Mesangial cell (primary cell): Measurements from ENCODE around the genes BBS4, STOML1 and PML.

- RAMPAGE, long total RNA, result no peak
These were observed 33.6 kb downstream of the MYO9A start for GRCh38 chr15:72084148-72085015.

- RAMPAGE, long total RNA, result no peak
These were observed 1.4 kb downstream of the MYO9A start for GRCh38 chr15:72116526-72117034.

- RAMPAGE, long total RNA, result no peak
These were observed 14.8 kb upstream of the CELF6 start for GRCh38 chr15:72334601-72335300.

GRCh38 chr15:72509408-72509957, 35.4 kb downstream of the ARIH1 start:
- RAMPAGE, long total RNA, result no peak

- RAMPAGE, long total RNA, result no peak
These were observed 17.7 kb upstream of the GOLGA6B start for GRCh38 chr15:72636677-72637331.

- RAMPAGE, long total RNA, result no peak
These were observed 445 bp downstream of the HIGD2B start for GRCh38 chr15:72685502-72685972.

GRCh38 chr15:72685973-72686887, at the start of gene BBS4:
Gene BBS4 (plus strand): TSS chr15:72686207.
- RAMPAGE, long total RNA, result start-site peak on the plus strand at chr15:72686201-72686212, 84 reads

DNA sequence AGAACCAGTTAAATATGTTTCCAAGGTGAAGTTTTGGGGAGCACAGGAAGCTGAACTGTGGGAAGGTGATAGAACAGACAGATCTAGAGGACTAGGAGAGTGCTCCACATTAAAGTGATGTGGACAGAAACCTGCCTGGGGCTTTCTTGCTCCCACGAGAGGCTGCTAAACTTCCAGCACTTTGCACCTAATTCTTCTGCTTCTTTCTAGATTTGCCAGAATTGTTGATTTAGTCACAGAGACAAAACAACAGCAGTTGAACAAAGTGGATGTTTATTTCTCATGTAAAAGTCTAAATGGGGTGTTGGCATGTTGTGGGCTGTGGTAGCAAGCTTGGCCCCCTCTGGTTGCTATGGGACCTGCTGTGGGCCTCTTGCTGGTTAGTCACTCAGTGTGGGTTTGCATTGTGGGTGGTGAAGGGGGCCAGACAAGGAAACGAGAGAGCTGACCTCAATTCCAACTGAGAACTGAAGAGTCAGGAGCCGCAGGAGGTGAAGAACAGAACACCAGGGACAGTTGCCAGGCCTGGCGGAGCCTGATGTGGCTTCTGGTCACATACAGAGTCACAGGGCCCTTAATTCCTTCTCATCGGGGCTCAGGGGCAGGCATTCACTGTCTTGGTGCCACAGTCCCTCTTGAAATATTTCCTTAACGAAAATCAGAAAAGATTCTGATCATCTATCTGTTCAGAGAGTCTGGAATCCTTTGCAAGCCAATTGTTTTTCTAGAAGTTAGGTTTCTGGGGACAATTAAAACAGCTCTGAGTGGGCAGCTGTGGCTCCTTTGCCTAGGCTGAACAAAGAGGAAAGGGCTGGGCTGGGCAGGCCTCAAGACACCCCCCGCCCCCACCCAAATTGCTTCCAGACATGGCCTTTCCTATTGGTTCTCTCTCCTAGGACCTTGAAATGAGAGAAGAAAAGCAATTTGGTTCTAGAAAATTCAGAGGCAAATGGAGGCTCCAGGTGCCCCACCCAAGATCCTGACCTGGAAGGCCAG, 1.9 kb upstream of the ADPGK start:
- RAMPAGE, long total RNA, result no peak

DNA sequence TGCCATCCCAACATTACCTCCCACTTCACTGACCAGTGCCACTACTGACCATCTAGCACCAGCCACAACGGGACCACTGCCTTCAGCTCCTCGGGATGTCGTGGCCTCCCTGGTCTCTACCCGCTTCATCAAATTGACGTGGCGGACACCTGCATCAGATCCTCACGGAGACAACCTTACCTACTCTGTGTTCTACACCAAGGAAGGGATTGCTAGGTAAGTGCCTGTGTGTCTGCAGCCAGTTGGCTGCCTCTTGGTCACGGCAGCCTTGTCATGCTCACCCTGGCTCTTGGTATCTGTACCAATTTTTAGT, 132.5 kb downstream of the HCN4 start:
- RAMPAGE, long total RNA, result no peak

GRCh38 chr15:73727605-73728027, 25.5 kb downstream of the INSYN1 start:
- RAMPAGE, long total RNA, result no peak

DNA sequence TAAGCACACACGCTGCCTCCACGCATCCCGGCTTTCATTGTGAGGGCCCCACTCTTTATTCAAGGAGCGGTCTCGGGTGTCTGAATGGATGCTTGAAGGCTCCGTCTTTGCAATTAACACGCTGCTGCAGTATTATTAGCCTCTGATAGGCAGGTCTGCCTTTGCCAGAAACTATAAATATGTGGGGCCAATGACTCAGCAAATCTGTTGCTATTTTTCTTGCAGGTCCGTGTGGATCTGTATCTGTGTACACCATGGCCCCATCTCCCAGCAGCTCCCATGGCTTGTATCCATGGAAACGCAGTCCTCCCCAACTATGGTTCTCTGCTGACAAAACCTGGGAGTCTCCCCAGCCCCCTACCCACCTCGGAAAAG, 21.6 kb upstream of the INSYN1 start:
- RAMPAGE, long total RNA, result no peak

- RAMPAGE, long total RNA, result no peak
These were observed 47.6 kb upstream of the INSYN1 start for GRCh38 chr15:73800508-73801416.

DNA sequence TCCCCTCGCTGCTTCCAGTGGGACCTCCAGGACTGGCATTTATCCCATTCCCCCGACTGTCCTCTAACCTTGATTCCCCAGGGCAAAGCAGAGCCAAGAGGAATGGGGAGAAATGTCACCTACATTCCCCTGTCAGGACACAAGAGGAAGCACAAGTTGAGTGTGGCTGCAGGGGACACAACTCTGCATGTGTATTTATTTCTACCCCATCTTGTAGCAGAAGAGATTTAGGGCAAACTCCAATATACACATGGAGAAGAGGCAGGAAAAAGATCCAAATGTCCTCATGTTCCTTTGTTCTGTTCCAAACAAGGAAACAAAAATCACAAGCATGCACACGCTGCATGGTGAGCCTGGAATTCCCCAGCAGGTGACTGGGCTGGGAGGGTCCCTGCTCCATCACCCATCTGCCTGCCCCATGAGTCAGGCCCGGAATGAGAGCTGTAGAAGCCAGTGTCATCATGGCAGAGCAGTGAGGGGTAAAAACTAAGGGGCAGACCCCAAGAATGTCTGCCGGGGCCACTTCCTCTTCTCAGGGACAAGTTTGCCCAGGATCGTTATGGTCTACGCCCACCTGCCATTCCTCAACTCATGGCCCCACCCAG, 4.1 kb downstream of the STOML1 start:
- RAMPAGE, long total RNA, result no peak

DNA sequence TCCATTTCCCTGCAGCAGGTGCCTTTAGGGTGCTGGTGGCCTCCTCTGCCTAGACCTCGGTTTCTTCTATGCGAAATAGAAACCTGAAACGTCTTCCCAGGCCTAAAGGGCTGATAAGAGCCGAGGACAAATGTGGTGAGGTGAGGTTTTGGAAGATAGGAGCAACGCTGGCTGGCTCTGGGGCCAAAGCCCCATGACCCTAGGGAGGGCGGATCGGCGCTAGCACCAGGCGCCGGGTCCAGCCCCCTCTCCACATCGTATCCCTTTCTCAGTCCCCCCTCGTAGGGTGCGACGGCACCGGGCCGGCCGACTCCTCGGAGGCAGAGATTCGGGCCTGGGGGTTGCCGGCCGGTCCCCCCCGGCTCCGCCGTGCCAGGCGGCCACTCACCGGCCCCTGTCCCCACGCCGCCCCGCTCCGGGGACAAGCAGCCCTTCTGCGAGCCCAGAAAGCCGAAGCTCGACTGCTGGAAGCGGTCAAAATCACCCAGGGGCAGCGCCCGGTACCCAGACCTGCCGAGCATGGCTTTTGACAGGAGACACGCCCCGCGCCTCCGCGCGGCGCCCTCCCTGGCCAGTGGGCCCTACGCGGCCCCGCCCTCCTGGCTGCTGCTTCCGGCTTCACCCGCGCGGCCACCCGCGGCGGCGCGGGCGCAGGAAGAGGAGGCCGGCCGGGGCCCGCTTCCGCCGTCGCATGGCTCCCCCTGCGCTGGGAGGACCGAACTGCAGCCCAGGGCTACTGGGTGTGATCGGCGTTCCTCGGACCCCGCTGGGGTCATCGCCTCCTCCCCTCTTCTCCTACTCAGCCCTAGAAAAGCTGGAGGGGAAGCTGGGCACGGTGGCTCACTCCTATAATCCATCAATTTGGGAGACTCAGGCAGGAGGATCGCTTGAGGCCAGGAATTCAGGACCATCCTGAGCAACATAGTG, at the start of gene STOML1:
Gene STOML1 (minus strand): TSS at position 593 of the 927 bp plus-strand sequence.
- RAMPAGE, long total RNA, result start-site peak on the minus strand centred at position 594 of the sequence, 42 bp wide, 31 reads

DNA sequence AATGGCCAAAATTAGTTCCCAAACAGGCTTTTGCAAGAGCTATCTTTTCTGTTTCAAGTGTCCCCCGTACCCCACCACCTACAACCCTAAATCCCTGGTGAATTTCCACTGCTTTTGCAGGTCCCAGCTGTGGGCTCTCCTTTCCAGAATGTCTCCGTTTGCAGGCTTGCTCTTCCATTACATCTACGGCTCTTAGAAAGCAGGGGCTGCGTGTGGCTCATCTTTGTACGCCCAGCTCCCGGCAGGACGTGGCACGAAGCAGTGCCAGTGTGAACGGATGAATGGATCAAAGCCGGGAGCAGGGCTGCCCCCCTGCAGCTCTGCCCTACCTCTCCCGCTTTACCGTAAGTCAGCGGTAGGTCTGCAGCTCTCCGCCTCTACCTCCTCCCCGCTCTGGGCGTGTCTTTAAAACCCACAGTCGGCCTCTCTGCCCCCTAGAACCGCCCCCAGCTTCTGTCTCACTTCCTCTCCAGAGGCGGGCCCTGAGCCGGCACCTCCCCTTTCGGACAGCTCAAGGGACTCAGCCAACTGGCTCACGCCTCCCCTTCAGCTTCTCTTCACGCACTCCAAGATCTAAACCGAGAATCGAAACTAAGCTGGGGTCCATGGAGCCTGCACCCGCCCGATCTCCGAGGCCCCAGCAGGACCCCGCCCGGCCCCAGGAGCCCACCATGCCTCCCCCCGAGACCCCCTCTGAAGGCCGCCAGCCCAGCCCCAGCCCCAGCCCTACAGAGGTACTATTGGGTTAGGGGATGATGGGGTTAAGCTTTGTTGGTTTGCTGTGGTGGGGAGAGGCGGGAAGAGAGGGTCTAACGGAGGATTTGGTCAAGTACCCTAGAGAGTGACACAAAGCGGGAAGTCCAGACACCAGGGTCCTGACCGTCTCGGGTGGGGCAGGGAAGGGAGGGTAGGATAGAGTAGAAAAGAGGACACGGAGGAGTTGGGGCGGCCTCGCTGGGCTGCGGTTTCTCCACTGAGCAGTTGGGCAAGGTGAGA, at the start of gene PML:
Gene PML (plus strand): TSS at position 509 of the 996 bp plus-strand sequence.
- RAMPAGE, long total RNA, result start-site peak on the plus strand centred at position 530 of the sequence, 129 bp wide, 105 reads

DNA sequence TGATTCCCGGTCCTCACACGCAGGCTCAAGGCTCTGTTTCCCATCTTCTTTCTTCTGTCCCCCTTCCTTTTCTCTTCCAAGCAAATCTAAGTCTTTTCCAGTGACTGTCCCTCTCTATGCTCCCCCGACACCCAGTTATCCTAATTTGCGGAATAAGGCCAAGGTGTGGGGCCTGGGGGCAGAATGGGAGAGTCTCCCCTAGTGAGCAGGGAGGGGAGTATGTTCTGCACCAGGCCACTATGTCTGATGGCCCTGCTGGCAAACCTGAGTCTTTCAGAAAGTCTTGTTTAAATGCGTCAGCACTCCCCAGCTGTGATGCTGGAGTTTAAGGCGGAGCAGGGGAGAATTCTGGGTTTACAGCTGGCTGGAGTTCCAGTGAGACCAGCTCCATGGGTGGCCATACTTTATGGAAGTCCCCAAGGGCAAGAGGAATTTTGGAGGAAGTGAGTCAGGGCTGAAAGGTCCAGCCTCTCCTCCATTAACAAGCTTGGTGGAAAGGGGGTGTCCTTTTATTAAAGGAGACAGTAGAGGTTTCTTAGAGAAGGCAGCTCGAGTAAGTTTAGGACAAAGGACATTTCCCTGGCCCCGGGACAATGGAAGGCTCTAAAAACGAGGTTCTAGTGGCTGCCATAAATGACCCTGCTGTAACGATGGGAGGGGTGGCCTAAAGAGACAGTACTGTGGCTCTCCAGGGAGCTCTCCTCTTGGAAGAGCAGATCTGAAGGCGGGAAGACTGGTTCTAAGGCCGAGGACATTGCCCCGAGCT, 41.9 kb downstream of the GOLGA6A start:
- RAMPAGE, long total RNA, result no peak

DNA sequence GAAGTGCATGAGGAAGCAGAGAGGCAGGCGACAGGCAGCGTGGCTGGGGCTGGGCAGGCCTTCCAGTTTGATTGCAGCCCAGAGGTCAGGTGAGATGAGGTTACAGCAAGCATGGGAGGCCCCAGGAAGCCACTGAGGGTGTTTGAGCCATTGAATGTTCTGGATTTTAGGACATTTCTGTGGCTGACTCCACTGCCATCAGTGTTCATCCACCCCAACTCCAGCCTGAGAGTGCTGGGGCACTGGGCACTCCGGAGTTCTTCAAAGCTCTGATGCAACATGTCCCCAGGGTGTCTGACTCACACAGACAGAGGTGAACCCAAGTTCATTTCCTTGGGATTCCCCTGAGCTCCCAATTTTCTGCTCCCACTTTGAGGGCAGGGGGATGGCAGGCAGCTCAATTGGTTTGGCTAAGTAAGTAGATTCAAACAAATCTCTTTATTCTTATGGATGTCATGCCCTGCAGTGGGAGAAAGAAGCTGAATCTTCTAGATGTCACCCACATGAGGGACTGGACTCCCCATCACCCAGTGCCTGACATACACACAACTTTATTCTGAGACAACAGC, 2.2 kb downstream of the STRA6 start:
- RAMPAGE, long total RNA, result no peak

GRCh38 chr15:74326590-74327266, 40.7 kb downstream of the CYP11A1 start:
- RAMPAGE, long total RNA, result no peak

- RAMPAGE, long total RNA, result no peak
These were observed 22.0 kb upstream of the CYP11A1 start for GRCh38 chr15:74389179-74390173.

- RAMPAGE, long total RNA, result no peak
These were observed 29.0 kb upstream of the CYP11A1 start for GRCh38 chr15:74396346-74396880.